AG10803 (cell line): ENCODE measurements around the genes IQCD, PLBD2, SDS and TBX5.

DNA sequence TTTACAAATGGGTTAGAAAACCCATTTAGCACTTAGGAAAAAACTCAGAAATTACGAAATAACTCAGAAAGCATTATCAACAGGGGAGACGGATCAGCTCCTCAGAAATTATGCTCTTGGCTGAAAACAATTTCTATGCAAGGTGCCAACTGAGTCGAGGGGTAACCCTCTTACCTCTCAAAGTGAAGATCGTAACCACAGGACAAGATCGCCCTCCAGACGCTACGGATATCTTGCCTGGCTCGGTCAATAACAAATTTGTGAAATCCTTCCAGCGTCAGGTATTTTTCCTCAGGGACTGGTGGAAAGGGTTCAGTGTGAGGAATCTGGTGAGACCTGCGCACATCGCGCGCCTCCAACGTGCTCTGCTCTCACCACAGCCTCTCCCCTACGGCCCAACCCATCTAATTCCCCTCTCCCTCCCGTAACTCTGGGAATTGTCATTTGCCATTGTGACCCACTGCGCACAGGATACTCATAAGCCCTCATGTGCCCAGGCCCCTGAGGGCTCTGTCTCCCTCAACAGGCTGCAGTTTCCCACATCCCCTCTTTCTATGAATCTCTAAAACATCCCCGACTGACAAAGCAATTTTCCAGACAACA is 50.3 kb downstream of the TRAFD1 start:
- RRBS = no CpG with 5 or more reads among the region's 18 CpGs

DNA sequence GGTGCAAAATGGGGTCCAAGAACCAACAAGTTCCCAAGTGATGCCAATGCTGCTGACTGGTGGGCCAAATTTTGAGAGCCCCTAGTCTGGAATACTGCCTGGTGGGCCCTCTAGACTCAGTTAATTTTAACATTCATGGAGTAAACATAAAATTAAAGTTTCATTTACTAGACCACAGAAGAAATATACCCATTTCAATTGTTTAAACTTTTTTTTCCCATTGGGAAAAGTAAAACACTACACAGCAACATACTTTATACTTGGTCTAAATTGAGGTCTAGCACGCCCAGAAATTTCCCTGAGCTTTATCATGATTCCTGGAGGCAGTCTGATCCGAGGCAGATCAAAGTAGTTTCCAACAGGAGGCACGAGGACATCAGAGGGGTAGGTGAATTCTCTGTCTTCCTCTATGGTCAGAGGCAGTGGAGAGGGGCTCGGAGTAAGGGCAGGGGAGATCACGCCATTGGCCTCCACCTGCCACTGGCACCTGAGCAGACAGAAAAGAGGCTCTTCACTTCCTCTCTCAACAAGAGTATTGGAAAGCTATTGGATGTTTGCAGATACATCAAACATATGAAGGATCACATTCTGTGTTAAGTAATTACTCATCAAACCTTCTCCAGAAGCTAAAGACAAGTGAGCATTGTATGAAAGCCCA is 124.7 kb downstream of the TRAFD1 start:
- RRBS = no CpG with 5 or more reads among the region's 5 CpGs

DNA sequence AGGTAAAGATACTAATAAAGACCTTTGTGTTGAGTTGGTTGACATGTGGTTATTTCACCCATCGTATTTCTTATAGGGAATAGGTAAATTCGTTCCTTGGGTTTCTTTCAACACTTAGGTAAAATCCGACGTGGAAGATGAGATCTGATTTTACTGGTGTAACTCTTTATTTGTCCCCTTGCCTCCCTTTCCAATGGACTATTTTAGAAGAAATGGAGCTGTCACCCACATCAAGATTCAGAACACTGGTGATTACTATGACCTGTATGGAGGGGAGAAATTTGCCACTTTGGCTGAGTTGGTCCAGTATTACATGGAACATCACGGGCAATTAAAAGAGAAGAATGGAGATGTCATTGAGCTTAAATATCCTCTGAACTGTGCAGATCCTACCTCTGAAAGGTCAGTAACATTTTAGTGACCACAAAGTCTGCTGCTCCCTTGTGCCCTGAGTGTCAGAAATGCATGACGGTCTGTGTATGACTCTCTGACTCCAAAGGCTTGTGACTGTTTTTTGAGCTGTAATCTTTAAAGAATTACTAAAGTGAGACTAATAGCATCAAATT is 31.4 kb downstream of the PTPN11 start:
- RRBS = no CpG with 5 or more reads among the region's 6 CpGs

- RRBS = 17% methylated on average over 2 of the region's 3 CpGs
Observed at GRCh38 chr12:112599887-112600278, 181.1 kb downstream of the PTPN11 start.

DNA sequence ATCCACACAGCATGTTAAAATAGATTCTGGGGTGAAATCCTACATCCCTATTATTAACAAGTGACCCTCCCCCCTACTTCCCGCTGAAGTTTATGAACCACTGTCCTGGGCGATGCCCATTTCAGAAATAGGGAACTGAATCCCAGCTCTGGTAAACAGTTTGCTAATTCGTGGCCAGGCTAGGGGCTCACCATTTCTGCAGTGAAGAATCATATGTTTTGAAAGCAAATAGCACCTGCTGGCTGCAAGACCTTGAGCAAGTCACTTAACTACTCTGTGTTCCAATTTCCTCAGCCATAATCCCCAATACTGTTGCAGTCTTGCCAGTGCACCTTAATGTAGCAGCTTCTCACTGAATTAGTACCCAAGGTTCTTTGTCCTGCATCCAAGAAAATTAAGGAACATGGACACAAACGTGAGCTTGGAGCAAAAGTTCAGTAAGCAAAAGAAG is 642 bp downstream of the OAS1 start:
- RRBS = no CpG with 5 or more reads among the region's 4 CpGs

GRCh38 chr12:113098340-113098826 is 37.2 kb downstream of the RASAL1 start:
- RRBS = no CpG with 5 or more reads among the region's 12 CpGs

GRCh38 chr12:113130130-113130868 is 5.3 kb downstream of the RASAL1 start:
- RRBS = no CpG with 5 or more reads among the region's 23 CpGs

DNA sequence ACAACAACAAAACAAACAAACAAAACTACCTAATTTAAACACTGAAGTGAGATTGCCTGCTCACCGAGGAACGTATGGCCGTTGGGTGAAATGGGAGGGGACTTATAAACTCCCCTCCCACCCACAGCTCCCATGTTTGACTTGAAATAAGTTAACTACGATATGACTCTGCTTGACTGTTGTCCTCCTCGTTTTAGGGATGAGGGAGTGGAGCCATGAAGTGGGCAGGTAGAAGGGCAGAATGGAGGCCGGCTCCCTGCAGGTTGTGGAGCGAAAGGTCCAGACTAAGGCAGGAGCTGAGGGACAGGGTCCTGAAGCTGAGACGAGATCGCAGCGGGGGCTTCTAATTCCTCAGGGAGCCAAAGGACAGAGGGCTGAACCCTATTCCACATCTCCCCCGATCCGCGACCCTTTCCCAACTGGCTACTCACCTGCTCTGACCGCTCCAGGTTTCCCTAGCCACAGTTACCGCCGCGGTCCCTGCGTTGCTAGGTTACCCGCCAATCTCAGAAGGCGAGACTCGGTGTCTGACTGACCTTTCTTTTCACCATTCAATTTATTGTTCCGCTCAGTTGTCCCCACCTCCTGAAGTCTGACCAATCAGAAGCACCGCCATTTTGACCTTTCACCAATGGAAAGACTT is at the start of gene IQCD:
TSS of gene IQCD (minus strand) at position 529 of the 643 bp plus-strand sequence.
- RRBS = no CpG with 5 or more reads among the region's 23 CpGs

- RRBS = no CpG with 5 or more reads among the region's 3 CpGs
Observed at GRCh38 chr12:113228548-113229125, 7.4 kb downstream of the TPCN1 start.

DNA sequence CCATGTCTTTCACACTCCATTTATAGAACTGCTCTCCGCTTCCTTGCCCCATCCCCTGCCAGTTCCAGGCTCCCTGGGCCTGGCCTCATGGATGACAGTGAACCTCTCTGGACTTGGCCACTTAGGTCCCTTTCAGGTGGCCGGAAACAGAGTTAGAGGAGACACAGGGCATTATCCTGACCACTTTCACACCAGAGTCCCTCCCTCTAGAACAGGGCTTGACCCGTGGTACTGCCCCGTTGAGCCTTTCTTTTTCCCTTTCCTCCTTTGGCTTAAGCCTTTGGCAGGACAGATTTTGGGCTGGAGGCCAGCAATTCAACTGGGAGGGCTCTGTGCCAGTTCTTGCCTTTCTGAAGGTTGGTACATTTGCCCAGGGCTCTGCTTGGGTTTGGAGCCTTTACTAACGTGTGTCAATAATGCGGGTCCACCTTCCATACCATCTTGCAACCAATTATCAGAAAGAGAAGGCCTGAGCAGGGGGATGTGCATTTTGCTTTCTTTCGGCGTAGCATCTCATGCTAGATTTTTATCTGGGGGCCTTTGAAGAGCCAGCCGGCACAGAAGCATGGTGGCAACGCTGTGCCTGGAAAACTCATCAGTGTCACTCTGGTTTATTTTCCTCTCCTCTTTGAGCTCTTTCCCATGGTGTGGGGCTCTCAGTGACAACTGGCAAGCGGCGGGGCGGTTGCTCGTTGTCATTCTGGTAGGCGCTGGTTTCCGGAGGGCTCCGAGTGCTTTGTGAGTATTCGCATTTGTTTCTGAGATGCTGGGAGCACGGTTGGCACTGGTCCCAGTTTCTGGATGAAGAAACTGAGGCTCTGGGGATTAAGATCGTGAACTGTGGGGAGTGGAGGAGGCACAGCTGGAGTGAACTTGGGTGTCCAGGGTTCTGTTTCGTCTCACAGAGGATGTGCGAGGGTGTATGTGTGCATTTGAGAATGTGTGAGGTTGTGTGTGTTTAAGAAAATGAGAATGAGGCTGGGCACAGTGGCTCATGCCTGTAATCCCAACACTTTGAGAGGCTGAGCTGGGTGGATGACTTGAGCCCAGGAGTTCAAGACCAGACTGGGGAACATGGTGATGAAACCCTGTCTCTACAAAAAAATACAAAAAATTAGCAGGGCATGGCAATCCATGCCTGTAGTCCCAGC is 23.1 kb downstream of the TPCN1 start:
- RRBS = no CpG with 5 or more reads among the region's 22 CpGs

DNA sequence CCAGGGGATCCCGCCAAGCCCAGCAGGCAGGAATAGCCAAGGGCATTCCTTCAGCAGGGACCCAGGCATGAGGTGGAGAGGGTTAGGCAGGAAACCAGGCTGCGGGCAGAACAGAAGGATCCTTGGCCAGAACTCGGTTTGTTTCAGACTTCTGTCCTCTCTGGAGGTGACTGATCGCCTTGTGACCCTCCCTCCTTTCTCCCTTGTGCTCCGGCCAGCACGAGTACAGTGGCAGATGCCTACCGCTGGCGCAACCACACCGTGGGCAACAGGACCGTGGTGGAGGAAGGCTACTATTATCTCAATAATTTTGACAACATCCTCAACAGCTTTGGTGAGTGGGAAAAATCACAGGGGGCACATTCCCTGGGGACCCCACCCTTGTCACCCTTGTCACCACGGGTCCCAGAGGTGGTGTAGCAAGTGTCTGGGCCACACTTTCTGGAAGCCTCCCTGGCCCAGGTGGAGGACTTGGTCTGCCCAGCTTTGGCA is 45.0 kb downstream of the SLC8B1 start:
- RRBS = no CpG with 5 or more reads among the region's 11 CpGs

DNA sequence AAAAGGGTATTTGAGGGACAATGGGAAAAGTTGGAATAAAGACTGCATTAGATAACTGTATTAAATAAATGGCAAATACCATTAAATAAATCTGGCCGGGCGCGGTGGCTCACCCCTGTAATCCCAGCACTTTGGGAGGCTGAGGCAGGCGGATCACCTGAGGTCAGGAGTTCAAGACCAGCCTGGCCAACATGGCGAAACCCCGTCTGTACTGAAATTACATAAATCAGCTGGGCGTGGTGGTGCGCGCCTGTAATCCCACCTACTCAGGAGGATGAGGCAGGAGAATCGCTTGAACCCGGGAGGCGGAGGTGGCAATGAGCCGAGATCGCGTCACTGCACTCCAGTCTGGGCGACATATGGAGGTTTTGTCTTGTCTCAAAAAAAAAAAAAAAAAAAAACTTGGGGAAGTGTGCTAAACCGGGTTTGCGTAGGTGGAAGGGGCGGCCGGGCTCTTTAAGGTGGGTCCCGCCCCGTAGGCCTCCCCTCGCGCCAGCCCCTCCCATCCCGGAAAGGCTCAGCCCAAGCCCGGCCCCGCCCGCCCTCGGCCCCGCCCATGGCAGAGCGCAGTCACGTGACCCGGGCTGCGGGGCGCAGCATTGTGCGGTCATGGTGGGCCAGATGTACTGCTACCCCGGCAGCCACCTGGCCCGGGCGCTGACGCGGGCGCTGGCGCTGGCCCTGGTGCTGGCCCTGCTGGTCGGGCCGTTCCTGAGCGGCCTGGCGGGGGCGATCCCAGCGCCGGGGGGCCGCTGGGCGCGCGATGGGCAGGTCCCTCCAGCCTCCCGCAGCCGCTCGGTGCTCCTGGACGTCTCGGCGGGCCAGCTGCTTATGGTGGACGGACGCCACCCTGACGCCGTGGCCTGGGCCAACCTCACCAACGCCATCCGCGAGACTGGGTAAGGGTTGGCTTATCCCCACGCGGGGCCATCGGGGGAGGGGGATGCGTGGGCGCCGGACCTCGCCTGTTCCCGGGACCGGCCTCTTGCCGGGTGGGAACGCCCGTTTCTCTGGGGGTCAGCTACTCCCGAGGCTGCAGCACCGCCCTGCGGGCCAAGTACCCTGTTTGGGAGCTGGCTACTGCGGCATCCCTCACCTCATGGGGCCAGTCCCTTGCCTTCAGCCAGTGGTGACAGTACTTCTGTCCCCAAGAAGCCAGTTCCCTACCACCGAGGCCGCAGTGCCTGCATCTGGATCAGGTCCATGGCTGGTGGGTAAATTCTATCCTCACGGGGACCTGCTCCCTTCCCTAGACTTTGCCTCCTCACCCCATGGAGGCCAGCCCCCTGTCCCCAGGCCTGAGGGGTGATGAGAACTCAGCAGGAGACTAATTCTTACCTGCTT is at the start of gene PLBD2:
TSS of gene PLBD2 (plus strand) at position 596 of the 1,344 bp plus-strand sequence.
- RRBS = 2% methylated on average over 29 of the region's 86 CpGs

DNA sequence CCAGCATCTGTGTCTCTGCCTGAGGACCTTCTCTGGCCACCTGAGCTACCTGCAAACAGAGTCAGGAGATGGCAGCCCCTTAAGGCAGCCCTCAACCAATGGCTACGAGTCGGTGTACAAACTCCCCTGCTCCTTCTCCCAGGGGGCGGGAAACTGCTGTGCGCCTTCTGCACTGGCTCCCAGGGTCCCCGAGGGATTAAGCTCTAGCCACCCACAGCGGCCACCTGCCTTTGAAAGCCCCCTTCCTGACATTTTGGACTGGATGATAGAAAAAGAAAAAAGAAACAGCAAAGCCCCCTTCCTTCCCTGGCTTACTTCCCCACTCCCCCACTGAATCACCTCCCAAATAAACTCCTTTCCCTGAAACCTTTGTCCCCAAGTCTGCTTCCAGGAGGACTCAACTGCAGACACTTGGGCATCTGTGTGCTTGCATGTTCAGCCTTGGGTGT is 6.1 kb downstream of the SDS start:
- RRBS = no CpG with 5 or more reads among the region's 6 CpGs

DNA sequence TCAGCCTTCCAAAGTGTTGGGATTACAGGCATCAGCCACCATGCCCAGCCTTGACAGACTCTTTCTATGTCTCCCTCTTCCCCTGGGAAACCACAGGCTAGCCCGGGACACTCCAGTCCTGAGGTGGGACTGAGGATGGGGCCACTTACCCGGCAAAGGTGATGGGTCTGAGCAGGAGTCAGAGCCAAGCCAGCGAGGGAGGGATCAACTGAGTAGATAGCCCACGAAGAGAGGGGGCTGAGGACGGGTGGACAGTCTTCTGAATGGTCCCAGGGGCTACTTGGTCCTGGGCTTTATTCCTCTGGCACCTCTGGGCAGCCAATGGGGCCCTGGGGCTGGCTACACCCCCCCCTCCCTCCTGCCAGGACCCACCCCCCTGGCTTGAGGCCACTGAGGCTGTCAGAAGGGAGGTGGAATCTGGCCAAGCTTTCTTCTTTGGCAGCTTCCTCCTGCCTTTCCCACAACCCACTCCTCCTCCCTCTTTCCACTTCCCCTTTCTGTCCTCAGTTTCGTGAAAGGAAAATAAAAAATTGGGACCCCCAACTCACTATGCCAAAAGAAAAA is at the start of gene SDS:
TSS of gene SDS (minus strand) at position 269 of the 564 bp plus-strand sequence.
- RRBS = 50% methylated on average over 1 of the region's 6 CpGs

DNA sequence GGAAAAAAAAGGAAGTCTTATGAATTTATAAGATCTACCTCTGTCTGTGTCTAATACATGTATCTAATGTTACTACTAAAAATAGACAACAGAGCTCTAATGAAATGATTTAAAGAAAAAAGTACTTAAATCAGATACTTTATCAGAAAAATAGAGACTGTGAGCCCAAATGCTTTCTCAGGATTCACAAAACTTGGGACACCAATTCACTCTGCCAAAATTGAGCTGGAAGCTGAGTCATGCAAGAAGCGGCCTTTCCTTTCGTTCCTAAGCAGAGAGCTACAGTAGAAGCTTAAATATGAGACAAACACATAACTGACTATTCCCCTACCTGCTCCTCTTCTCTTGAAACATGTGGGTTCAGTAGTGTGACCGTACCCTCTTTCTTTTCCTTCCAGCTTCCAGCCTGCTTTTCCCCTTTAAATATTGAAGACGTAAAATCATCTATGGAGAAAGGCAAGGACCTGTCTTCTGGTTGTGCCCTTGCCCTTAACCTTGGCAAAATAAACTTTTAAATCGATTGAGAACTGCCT is 4.2 kb upstream of the SDS start:
- RRBS = no CpG with 5 or more reads among the region's 5 CpGs

- RRBS = 51% methylated on average over 16 of the region's 33 CpGs
Observed at GRCh38 chr12:113765932-113766565, 200.1 kb downstream of the RBM19 start.

DNA sequence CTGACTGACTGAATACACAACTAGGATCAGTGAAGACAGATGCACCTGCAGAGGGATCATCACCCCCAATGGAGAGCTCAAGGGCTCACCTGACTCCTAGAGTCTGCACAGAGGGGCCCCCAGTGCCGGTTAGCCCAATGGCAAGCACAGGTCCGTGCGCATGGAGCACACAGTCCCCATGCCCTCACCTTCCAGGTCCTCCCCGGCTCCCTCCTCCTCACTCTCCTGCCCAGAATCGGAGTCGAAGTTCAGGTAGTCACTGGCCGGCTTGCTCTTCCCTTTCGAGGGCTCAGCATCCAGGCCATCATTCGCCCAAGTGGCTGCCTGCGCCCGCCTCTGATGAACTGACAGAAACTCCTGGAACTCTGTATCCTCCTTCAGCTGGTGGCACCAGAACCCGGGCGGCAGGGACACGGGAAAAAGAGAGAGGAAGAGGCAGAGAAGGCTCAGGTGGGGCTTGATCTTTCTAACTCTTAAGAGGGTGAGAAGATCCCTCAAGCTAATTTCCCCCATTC is 7.0 kb downstream of the RBM19 start:
- RRBS = 90% methylated on average over 7 of the region's 14 CpGs

GRCh38 chr12:114405562-114406731 is at the start of gene TBX5:
Gene TBX5, minus strand, starts transcription at chr12:114406144.
- RRBS = under 1% methylated on average over 10 of the region's 60 CpGs

- RRBS = no CpG with 5 or more reads among the region's 14 CpGs
Observed at GRCh38 chr12:114672829-114673850, 10.8 kb downstream of the TBX3 start.

- RRBS = no CpG with 5 or more reads among the region's 6 CpGs
Observed at GRCh38 chr12:114676034-114676565, 7.9 kb downstream of the TBX3 start.